Mammary microvascular endothelial cell (primary cell): ENCODE measurements around the genes MMAB and ANAPC7.

DNA sequence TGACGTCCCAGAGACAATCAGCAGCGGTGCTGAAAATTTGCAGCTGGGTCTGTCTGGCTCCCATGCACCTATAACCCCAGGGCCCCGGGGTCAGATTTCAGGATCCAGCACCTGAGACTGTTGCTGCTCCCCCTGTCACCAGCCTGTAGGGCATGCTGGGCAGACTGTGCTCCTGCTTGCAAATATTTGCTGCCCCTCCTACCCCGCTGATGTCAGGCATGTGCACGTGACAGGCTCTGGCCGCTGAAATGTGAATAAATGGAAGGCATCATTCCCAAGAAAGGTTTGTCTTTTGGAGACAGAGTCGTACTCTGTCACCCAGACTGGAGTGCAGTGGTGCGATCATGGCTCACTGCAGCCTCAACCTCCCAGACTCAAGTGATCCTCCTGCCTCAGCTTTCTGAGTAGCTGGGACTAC, 5.9 kb downstream of the MMAB start:
- RAMPAGE, long total RNA, result no peak

DNA sequence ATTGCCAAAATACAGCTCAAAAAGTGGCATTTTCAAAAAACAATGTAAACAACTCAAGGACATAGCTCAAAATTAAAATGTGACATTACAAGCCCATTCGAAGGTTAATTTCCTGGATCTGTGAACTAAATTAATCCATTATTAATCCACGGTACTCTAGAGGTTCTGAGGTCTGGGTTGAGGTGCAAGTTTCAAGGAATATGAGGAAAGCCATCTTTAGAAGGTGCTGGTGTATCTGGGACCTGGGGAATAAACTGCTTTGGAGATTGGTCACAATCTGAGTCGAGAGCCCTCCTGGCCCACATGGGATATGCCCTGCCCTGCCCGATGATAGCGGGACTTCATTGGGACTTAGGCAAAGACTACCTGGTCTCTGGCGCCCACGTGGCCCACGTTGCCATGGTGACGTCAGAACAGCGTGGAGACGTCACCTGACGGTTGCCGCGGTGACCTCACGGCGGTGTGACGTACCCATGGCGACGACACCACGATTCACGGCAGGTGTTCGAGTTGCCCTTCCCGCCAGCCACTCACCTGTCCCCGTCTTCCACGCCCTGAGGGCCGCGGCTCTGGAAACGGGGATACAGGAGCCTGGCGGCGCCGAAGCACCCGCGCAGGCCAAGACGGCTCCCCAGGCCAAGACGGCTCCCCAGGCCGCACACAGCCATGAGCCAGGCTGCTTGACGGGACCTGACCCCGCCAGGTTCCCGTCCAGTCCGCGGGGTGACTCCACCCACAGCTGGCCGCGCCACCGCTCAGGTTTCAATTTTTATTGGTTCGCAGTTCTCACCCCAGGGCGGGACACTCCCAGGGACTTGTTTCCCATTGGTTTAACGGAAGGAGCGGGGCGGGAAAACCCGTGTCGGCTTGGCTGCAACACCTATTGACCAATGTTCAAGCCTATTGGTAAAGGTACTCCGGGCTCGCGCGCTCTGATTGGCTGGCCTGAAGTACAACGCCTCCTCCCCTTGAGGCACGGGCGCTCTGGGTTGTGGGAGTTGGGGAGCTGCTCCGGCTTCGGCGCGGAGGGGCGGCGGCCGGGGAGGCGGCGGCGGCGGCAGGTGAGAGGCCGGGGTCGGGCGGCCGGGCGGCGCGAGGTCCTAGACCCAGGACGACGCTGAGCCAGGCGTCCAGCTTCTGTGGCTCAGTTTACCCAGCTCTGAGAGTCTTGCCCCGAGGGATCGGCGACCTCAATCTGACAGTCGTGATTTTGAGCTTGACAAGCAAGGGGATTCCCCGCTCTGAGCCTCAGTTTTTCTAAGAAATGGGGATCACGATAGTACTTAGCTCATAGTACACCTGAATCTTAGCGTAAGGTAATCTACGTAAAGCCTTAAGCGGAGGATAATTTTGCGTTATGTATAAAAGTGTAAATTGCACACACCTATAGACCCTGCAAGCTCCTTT, at the start of gene MMAB:
Gene MMAB (minus strand): TSS at position 692 of the 1,407 bp plus-strand sequence.
- RAMPAGE, long total RNA, result start-site peak on the minus strand centred at position 701 of the sequence, 49 bp wide, 1,663 and 866 reads in 2 replicates

DNA sequence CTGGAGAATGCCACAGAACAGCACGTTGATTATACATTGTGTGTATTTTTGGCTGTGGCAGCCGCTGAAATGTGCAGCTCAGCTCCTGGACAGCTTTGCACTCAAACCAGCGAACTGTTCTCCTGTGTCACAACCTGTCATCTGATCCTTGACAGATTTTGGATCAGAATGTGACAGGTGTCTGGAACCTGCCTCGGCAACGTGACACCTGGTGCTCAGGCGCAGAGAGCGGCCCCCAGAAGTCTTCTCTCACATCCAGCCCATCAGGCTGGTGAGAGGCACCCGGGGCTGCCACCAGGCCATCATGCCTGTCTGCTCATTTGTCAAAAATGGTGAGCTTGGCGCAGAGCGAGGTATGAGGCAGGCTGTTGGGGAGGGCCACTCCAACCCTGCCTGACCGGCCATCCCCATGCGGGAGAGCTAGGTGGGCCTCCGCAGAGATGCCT, 19.4 kb downstream of the MVK start:
- RAMPAGE, long total RNA, result no peak

DNA sequence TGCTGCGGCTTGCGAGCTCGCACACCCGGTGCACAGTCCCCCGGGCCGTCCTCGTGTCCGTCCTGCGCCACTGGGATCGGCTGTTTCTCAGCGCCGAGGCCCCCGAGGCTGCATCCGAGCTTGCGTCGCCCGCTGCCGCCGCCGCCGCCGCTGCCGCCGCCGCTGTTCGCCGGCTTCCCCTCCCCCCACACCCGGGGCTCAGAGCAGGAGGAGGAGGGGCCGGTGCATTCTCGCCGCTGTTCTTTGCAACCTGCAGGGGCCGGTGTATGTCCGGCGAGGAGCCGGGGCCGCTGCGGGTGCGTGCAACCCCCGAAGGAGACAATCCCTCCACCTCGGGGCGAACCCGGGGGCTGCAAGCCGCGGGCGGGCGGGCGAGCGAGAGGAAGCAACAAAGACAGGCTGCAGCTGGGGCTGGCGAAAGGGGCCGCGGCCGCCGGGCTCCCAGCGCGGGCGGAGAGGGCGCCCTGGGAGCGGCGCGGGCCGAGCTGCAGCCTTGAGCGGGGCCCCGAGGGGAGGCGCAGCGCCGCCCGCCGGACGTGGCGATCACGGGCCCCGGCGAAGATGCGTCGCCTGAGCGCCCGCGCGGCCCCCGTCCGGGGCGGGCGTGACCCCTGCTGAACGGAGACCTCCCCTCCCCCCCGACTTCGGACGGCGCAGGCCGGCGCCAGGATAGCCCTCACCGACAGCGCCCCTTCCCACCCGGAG, 595 bp downstream of the FAM222A start:
- RAMPAGE, long total RNA, result no peak

DNA sequence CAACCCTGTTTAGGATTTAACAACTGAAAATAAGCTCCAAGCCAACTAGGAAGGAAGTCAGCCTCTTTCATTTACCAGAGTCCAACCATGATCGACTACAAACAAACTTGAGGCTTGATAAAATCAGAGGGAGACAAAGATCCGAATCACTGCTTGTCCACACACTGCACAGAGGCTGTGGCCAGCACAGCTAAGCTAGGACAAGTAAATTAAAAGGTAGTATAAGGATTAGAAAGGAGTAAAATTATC, 40.3 kb downstream of the FAM222A start:
- RAMPAGE, long total RNA, result no peak

DNA sequence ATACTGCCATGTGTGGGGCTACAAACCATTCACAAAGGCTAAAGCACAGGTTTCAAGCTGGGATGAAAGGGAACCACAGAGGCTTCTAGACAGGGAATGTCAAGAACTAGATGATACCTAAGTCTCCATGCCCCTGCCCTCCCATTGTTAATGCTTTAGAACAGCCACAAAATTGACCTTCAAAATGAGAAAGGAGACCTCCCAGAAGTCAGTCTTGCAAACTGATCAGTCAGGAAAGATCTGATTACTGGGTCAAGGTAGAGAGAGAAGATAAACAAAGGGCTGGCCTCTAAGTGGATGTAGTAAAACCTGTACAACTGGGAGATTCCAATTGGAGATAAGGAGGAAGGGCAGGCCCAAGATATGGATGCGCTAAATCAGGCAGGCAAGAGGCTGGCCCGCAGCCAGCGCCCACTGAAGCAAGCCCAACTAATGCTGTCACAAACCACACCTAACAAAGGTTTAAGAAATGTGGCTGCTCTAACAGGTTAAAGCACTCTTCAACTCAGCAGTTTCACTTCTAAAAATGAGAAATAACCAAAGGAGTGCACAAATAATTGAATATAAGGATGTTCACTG, 4.9 kb downstream of the GLTP start:
- RAMPAGE, long total RNA, result no peak

- RAMPAGE, long total RNA, result no peak
Observed at GRCh38 chr12:109983271-109984145, 12.7 kb downstream of the GIT2 start.

- RAMPAGE, long total RNA, result no peak
Observed at GRCh38 chr12:110005274-110005736, 6.1 kb downstream of the ANKRD13A start.

DNA sequence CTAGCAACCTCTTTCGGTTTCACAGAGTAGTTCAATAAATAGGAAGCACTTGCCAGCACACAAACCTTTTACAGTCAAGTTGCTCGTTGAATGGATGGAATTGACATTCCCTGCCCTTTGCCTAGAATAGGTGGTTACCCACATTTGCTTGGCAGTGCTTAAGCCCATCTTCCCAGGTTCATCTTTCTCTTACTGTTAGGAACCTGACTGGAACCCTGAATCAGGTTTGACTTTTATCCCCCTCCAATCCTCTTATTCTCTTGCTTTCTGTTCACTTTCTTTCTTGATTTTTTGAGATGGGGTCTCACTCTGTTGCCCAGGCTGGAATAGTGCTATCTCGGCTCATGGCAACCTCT, 16.0 kb downstream of the ANKRD13A start:
- RAMPAGE, long total RNA, result no peak

GRCh38 chr12:110033721-110034131, 14.6 kb downstream of the C12orf76 start:
- RAMPAGE, long total RNA, result no peak

DNA sequence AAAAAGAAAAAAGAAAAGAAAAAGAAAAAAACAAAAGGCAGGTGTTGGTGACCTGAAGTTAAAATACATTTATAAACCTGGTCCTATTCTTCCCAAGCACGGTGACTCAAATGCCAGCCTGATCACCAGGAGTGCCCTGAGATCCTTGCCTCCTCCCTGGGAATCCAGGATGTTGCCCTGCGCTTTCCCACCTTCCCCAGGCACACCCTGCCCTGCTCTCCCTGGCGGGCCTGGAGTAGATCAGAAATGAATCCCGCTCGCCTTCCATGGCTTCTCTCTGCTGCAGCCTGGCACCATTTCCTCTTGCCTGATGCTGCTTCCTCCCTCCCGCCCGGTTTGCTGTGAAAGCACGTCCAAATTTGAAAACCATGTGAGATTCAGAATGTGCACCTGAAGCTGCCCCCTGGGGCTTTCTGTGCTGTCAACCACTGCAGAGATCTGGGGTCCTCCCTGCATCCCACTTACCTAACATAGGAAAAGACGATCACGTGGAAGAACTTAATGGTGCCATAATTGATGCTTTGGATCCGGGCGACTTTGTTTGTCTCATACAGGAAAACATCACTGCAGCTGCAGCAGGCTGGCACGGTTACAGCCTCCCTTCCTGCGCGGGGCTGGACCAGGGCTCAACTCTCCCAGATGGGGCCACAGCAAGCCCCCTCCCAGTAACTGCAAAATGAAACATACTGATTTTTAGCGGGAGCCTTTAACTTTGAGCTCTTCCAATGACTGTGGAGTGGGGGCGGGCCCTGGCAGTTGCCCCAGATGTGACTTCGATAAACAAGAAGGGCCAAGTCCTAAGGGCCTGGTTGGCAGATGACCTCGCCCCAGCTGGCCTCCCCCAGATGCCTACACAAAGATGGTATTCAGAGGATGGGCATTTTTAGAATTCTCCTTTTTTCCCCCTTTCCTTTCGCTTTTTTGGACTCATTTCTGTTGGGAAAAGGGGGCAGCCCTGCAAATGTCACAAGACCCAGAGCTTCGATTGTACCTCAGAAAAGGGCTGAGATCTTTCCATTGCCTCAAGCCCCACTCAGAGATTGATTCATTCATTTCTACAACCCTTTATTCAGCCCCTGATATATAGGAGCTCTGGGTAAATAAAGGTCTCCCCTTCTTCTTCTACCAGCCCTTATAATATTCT, 25.0 kb upstream of the C12orf76 start:
- RAMPAGE, long total RNA, result no peak

- RAMPAGE, long total RNA, result no peak
Observed at GRCh38 chr12:110114409-110114932, 9.7 kb upstream of the IFT81 start.

DNA sequence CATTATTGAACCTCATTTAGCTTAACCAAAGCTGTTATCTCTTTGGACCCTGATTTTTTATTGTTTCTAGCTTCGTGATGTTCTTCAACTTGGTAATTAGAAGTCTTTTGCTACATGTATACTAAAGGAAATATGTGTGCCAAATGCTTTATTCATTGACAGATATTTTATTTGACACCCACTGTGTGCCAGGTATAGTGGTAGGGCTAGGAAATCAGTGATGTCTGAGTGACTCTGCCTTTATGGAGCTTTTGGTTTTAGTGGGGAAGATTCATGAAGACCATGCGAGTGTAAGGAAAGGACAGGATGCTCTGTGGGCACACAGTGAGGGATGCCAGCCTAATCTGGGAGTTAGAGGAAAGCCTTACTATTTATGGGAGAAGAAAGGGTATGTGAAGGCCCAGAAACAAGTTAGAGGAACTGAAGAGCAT, 35.4 kb downstream of the ATP2A2 start:
- RAMPAGE, long total RNA, result no peak

DNA sequence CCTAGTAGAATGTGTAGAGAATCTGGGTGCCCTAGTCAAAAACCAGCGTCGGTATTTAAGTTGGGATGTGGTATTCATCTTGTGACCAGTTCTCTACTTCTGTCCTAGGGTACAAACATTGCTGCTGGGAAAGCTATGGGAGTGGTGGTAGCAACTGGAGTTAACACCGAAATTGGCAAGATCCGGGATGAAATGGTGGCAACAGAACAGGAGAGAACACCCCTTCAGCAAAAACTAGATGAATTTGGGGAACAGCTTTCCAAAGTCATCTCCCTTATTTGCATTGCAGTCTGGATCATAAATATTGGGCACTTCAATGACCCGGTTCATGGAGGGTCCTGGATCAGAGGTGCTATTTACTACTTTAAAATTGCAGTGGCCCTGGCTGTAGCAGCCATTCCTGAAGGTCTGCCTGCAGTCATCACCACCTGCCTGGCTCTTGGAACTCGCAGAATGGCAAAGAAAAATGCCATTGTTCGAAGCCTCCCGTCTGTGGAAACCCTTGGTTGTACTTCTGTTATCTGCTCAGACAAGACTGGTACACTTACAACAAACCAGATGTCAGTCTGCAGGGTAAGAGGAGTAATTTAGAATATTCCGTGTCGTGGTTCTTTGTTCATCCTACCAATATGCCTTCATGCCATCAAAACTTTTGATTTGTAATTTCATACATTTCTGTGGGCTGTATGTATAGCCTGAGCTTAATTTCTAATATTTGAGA, 46.6 kb downstream of the ATP2A2 start:
- RAMPAGE, long total RNA, result no peak

DNA sequence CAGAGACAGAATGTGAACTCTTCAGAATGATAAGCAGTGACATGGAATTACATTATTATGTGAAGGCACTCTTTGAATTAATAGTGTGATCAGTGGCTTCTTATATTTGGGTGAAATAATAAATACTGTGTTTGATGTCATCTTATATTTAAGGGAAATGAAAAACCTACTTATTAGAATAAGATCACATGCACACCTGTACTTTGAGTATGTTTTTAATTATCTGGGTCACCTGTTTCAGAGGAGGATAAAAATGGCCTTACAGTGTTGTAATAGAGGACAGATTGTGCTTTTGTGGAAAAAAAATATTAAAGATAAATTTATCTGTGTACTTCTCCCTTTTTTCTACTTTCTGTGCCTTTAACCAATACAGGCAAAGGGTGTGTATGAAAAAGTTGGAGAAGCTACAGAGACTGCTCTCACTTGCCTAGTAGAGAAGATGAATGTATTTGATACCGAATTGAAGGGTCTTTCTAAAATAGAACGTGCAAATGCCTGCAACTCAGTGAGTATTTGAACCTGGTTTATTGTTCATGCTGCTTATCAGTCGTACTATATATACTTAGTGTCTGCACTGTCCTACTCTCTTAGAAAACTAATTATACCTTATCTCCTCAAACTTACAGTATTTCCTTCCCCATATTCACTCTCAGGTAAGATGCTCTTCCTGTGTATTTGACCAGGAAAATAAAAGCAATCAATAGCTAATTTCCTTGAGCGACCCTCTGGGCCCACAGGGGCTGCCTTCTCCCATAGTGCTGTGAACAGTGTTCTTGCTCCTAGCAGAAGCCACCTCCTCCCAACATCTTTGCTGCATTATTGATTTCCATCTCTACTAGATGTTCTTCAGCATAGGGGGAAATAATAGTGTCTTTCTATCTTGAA, 52.8 kb downstream of the ATP2A2 start:
- RAMPAGE, long total RNA, result no peak

- RAMPAGE, long total RNA, result no peak
Observed at GRCh38 chr12:110340175-110340604, 59.1 kb downstream of the ATP2A2 start.

DNA sequence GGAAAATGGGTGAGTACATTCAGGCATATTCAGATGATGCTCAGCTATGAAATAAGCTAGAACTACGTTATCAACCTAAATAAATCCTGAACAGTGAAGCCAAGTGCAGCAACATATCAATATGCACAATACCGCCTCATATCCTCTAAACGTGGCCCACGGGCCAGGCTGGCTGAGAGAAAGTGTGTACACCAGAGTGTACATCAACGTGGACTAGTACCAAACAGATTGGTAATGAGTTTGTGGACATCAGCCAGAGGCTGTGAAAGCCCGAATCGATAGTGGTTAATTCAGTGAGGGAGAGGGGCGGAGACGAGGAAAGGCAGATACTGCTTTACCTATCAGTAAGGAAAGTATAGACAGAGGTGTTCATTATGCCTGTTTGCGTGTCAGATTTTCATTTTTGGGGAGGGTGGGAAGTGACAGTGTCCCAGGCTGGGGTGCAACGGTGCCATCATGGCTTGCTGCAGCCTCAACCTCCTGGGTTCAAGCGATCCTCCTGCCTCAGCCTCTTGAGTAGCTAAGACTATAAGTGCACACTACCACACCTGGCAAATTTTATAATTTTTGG, 50.2 kb downstream of the ANAPC7 start:
- RAMPAGE, long total RNA, result no peak

DNA sequence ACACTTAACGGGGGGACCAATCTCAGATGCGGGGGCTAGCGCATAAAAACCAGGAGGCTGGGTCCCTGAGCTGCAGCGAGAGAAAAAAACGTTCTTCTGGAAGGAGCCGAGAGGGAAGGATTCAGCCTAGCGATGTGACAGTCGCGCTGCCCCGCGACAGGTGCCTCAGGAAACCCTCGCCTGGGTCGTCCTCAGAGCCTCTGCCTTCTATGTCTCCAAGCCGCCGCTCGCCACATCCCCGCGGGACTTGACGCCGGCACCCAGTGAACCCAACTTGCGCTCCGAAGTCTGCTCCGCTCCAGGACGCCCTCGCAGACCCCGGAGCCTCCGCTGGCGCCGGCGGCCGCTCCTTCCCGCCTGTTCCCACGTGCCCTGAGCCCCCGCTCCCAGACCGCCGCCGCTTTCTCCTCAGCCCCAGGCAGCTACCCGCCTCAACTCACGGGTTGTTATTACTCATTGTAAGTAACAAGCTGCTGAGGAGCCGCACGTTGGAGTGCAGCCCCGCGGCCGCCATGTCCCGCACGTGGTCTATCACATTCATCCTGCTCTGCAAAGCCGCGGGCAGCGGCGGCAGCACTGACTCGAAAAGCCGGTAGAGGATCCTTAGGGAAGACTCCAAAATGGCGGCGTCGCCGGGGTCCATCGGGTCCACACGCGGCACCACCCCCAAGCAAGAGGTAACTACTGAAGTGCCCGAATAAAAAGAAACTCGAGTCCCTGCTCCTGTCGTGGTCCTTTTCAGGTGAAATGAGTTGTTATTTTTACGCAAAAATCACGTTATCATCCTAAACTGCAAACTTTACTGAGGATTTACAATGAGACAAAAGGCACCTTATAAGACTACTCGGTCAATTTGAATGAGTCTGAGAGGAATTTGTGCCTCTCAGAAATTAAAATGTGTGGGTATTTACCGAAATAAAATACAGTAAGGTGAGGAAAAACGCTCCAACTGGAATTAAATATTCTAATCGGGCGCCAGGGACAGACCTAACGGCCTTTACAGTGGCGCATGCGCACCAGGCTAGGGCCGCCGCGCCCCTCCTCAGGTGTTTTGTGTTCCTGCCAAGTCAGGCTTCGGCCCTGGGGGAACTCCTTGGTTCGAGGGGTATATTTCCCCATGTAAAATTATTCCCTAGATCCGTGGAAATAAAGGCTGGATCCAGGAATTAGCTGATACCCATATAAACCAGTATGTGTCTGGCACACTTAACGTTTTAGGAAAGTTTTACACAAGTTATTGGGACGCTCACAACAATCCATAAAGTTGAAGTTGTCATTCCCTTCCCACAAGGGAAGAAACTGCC, at the start of gene ANAPC7:
Gene ANAPC7 (minus strand): TSS at position 622 of the 1,304 bp plus-strand sequence.
- RAMPAGE, long total RNA, result no peak

- RAMPAGE, long total RNA, result no peak
Observed at GRCh38 chr12:110782154-110782430, 39.4 kb upstream of the PPP1CC start.

- RAMPAGE, long total RNA, result no peak
Observed at GRCh38 chr12:110894297-110894814, 26.0 kb downstream of the MYL2 start.